Measurements from ENCODE around the genes CCDC82, ANGPTL5 and CASP4.

GRCh38 chr11:96338845-96339215 lies 4.2 kb downstream of the MAML2 start:
- PRO-cap, result no peak

DNA sequence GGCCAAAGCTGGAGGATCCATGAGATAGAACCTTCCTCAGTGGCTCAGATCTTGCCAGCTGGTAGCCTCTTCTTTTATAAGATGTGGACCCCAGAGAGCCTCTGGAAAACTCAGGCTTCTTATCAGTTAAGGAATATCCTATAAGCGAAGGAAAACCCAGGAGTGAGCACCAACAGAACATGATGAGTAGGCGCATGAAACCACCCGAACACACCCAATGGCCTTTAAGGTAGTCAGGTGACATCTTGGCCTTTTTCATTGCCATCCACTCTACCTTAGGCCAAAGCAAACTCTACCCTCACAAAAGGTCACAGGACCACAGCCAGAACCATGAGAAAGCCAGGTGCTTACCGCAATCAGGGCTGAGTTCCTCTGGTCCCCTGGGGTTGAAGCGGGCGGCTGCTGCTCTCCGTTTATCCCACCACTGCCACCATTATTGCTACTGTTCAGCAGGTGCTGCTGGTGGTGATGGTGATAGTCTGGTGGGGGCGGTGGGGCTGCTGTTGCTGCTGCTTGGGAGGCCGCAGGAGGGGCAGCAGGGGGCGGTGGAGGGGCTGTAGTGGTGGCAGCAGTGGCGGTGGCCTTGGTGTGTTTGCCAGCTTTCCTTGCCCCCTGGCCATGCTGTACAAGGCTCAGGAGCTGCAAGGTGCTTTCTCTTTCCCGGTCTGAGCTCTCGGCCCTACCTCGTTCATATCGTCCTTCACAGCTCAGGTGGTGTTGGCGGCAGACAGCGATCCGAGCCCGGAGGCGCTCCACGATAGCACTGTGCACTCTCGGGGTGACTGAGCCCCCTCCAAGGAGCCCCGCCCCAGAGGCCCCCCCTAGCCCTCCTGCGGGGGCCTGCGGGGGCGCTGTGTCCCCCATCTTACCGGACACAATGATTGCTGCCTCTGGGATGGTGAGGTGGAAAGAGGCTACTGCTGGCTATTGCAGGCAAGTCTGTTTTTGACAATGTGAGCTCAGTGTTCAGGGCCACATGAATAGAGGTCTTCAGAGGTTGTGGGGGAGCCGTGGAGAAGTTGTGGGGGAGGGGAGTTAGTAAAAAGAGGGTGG lies 1.6 kb downstream of the MAML2 start:
- PRO-cap, result no peak

GRCh38 chr11:96389028-96390136 lies at the start of gene CCDC82:
Gene CCDC82 (minus strand): TSS chr11:96389912.
- PRO-cap, result bidirectional peak, plus-strand start at chr11:96390013, minus-strand start at chr11:96389865

DNA sequence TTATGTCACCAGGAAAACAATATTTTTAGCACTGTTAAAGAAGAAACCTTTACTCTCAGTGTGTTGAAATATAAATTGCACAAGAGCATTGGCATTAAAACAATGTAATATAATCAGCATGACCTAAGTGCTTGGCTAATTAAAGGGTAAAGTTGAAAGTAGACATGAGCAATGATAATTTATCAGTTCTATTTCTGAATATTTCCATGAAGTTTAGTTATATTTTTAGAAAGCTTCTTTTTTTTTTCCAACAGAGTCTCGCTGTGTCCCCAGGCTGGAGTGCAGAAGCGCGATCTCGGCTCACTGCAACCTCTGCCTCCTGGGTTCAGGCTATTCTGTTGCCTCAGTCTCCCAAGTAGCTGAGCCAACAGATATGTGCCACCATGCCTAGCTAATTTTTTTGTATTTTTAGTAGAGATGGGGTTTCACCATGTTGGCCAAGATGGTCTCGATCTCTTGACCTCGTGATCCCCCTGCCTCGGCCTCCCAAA lies 232.4 kb downstream of the JRKL start:
- PRO-cap, result no peak

DNA sequence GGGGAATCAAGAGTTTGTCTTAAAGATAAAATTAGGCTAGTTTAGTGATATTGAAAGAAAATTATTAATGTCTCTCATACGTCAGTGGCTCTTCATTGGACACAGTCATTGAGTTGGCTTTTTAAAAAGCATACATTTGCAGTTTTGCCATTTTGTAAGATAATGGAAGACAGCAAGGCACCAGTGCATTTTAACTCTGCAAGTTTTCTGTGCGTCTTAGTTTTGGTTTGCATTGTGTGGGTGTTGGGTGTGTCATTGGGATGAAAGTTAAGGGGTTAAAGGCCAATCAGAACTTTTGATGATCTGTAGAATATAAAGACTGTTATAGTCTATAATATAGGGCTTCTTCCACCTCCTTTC lies 1.1 kb downstream of the ARHGAP42 start:
- PRO-cap, result unidirectional peak, minus-strand start at position 198 of the sequence

- PRO-cap, result no peak
Observed at GRCh38 chr11:101582023-101583046, 1.5 kb downstream of the TRPC6 start.

DNA sequence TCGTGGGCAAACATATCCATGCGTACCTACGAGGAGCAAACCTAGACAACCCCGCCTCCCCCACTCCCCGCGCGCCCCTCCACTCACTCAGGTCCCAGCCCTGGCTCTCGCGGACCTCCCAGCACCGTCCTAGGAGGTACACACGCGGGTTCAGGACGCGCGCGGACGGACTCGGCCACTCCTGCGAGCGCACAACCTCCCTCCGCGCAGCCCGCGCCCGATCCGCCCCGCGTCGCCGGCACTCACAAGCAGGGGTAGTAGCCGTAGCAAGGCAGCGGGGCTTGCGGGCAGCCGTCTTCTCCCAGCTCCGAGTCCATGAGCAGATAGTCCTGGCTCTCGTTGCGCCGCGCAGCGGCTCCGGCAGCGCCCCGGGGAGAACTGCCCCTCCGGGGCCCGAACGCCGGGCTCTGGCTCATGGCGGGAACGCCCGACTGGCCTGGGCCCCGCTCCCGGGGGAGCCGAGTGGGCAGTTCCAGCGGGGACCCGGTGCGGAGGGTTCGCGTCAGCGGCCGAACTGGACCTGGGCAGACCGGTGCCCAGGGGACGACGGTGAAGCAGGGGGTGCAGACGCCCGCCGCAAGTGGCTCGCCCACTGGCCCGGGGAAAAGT lies 615 bp downstream of the TRPC6 start:
- PRO-cap, result unidirectional peak, plus-strand start at position 141 of the sequence; bidirectional peak, plus-strand start at position 310 of the sequence, minus-strand start at position 314 of the sequence; unidirectional peak, minus-strand start at position 380 of the sequence

GRCh38 chr11:101916314-101916825 lies at the start of gene ANGPTL5:
Gene ANGPTL5 (minus strand): TSS chr11:101916522.
- PRO-cap, result no peak

- PRO-cap, result bidirectional peak, plus-strand start at chr11:102111882, minus-strand start at chr11:102111456
Observed at GRCh38 chr11:102110870-102111807, 892 bp downstream of the YAP1 start.

DNA sequence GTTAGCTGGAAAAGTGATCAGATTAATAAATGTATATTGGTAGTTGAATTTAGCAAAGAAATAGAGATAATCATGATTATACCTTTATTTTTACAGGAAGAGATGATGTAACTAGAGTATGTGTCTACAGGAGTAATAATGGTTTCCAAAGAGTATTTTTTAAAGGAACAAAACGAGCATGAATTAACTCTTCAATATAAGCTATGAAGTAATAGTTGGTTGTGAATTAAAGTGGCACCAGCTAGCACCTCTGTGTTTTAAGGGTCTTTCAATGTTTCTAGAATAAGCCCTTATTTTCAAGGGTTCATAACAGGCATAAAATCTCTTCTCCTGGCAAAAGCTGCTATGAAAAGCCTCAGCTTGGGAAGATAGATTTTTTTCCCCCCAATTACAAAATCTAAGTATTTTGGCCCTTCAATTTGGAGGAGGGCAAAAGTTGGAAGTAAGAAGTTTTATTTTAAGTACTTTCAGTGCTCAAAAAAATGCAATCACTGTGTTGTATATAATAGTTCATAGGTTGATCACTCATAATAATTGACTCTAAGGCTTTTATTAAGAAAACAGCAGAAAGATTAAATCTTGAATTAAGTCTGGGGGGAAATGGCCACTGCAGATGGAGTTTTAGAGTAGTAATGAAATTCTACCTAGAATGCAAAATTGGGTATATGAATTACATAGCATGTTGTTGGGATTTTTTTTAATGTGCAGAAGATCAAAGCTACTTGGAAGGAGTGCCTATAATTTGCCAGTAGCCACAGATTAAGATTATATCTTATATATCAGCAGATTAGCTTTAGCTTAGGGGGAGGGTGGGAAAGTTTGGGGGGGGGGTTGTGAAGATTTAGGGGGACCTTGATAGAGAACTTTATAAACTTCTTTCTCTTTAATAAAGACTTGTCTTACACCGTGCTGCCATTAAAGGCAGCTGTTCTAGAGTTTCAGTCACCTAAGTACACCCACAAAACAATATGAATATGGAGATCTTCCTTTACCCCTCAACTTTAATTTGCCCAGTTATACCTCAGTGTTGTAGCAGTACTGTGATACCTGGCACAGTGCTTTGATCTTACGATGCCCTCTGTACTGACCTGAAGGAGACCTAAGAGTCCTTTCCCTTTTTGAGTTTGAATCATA lies 85.5 kb upstream of the BIRC3 start:
- PRO-cap, result no peak

DNA sequence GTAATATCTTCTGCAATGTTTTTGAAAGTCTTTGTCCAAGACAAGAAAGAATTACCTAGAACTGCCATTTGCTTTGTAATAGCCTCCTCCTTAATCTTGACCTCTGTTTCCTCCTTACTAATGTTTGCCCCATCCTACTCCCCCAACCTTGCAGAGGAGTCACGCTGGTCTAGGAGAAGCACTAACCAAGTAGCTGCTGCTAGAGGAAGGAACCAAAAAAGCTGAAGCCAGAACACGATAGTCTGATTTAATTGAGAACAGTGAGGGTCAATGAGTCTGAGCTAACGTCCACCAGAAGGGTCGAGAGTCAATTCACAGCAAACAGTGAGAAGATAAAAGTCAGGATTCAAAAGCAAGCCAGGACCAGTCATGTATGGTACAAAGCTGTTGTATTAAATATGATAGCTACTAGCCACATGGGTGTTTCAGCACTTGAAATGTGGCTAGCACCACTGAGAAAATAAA lies 10.0 kb upstream of the BIRC3 start:
- PRO-cap, result no peak

- PRO-cap, result no peak
Observed at GRCh38 chr11:102451441-102451587, 1.3 kb downstream of the TMEM123 start.

DNA sequence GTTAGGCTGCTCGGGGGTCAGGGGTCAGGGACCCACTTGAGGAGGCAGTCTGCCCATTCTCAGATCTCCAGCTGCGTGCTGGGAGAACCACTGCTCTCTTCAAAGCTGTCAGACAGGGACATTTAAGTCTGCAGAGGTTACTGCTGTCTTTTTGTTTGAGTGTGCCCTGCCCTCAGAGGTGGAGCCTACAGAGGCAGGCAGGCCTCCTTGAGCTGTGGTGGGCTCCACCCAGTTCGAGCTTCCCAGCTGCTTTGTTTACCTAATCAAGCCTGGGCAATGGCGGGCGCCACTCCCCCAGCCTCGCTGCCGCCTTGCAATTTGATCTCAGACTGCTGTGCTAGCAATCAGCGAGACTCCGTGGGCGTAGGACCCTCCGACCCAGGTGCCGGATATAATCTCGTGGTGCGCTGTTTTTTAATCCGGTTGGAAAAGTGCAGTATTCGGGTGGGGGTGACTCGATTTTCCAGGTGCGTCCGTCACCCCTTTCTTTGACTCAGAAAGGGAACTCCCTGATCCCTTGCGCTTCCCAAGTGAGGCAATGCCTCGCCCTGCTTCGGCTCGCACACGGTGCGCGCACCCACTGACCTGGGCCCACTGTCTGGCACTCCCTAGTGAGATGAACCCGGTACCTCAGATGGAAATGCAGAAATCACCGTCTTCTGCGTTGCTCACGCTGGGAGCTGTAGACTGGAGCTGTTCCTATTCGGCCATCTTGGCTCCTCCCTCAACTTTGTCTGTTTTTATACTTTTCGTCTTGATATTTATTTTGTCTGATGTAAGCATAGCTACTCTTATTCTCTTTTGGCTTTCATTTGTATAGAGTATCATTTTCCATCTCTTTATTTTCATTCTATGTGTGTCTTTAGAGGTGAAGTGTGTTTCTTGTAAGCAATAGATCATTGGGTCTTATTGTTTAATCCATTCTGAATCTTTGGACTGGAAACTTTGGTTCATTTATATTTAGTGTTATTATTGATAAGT lies 22.3 kb upstream of the MMP8 start:
- PRO-cap, result no peak

DNA sequence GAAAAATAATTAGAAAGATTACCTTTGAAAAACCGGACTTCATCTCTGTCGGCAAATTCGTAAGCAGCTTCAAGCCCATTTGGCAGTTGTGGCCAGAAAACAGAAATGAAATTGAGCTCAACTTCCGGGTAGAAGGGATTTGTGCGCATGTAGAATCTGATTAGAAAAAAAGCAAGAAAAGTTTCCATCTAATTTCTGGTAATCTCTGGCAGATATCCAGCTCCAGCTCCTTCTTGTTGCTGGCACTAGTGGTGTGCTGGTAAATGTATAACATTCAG lies 5.4 kb downstream of the MMP1 start:
- PRO-cap, result no peak

DNA sequence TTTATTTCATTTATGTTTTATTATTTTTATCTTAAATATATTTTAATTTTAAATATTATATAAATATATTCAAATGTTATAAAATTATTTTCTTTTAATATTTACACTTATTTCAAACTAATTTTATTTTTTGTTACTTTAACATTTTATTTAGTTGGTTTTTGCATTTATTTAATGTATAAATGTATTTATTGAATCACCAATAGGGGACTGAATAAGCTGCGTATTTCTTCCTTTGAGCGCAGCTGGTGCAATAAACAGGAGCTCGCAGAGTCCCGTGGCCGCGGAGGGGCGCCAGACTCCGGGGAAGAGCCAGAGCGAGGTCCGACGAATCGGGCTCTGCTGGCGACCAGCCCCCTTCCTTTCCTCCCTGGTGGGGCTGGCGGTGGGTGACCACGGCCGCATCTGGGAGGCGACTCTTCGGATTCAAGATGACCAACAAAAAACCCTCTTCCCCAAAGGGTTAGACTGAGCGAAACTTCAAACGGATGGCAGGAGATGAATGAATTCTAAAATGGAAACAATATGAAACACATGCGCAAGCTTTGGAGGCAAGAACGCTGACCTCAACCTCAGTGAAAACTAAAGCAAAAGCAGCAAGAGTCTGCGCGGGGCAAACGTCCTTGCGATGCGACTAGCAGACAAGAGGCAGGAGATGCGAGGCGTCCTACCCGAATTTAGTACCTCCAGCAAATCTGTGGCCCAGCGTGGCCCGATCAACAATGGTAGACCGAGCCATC lies 12.0 kb downstream of the MMP3 start:
- PRO-cap, result no peak

DNA sequence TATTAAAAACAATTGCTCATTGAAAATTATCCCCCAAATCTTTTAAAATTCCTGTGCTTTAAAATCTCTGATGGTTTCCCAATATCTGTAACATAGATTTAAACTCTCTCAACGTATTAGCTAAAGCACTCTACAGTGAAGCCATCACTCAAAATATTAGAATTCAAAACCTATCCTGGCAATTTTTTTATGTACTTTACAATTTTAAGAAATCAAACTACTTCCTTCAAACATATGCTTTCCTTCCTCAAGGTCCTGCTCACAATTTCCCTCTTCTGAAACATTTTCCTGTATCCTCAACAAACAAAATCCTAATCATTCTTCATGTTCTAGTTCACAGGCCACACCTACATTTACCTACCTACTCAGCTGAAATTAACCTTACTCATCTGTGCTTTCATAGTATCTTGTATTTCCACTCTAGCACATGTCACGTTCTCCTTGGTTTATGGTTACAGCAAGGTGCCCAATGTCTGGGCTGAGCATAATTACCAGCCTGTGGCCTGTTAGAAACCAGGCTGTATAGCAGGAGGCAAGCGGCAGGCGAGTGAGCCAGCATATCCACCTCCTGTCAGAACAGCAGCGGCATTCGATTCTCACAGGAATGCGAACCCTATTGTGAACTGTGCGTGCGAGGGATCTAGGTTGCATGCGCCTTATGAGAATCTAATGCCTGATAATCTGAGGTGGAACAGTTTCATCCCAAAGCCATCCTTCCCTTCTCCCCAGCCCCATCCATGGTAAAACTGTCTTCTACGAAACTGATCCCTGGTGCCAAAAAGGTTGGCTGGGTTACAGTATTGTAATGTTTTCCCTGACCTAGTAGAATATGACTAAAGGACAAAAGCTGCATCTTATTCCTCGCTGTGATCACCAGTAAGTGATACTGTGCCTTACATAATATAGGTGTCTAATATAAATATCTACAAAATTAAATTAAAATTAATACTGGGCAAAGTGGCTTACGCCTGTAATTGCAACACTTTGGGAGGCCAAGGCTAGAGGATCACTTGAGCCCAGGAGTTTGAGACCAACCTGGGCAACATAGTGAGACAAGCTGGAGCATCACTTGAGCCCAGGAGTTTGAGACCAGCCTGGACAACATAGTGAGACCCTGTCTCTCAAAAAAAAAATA lies 13.1 kb downstream of the DCUN1D5 start:
- PRO-cap, result no peak

- PRO-cap, result no peak
Observed at GRCh38 chr11:103898909-103899296, 137.5 kb upstream of the DDI1 start.

GRCh38 chr11:104859379-104859771 lies 109.0 kb downstream of the CASP4 start:
- PRO-cap, result no peak

DNA sequence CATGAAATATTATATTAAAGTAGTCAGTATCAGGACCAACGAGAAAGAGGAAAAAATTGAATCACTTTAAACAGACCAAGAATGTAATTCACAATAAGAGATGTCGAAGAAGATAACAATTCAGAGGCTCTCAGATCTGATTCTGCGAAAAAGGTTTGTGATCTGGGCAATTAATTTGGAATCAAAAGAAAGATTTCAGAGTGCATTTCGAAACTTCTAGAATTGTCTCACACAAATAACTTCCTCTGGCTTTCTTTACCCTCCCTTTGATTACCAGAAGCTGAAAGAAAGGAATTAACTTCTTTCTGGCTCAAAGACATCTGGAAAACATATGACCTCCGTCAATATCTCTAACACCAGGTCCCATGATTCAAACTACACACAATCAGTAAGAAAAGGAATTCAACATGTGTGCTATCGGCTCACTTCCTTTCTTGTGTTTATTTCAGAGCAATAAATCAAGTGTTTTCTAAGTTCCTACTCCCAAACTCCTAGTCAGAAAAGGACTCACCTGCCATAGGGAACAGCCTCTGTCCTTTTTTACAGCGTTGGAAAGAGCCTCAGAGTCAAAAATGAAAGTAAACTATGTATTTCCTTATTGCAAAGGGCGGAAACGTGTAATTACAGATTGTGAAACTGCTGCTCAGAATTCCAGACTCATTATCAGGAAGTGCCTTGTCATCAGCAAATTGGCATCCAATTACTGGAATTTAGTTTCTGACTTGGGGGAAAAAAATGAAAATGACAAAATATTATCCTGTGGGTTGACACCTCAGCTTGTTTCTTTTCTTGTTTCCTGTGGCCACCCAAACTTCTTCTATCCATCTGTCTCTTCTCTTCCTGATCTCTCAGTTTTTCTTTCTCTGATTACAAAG lies at the start of gene CASP4:
TSS of gene CASP4 (minus strand) at position 567 of the 875 bp plus-strand sequence.
- PRO-cap, result bidirectional peak, plus-strand start at position 654 of the sequence, minus-strand start at position 568 of the sequence

GRCh38 chr11:106983357-106983661 lies 35.0 kb downstream of the GUCY1A2 start:
- PRO-cap, result no peak